Gastroesophageal sphincter (tissue), 4 donors: ENCODE measurements around a stretch of chr1.

DNA sequence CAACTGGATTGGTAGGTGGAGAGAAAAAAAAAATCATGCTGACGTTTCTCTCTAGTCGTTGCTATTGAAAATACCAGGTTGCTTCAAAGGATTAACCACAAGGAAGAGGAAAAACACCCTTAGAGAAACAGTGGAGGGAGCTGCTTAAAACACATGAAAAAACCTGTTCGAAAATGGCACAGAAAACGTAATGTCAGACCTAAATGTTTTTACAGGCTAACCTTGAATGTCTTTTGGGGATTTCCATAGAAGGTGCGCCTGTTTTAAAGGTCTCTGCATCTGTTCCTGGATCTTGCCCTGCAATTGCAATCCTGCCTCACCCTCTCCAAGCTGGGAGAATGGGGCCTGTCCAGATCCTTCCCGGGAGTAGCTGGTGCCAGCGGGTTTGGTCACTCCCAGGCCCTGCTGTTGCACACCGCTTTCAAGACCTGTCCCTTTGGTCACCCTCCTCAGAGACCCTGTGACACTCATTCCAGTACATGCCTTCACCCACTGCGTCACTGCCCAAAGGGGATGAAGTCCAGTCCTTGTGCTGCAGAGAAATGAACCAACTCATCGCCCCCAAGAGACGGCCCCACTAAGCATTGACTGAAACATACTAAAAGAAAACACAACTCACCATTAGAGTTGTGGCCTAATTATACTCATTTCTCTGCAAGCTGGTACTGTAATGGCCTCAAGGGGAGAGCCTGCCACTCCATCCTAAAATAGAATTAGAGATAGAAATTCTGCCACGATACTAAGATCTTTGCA lies 1.8 kb upstream of the IRF2BP2 start:
- PRO-cap, result bidirectional peak, plus-strand start at position 94 of the sequence, minus-strand start outside the sequence; bidirectional peak, plus-strand start at position 322 of the sequence, minus-strand start at position 340 of the sequence
- RAMPAGE, long total RNA, 4 experiments, result no peak in any of the 4 experiments

- PRO-cap, result no peak
- RAMPAGE, long total RNA, 4 experiments, result no peak in any of the 4 experiments
Observed at GRCh38 chr1:234627409-234627976, 17.5 kb upstream of the IRF2BP2 start.

- PRO-cap, result no peak
- RAMPAGE, long total RNA, 4 experiments, result no peak in any of the 4 experiments
Observed at GRCh38 chr1:234658112-234658700, 48.2 kb upstream of the IRF2BP2 start.

GRCh38 chr1:234661139-234661663 lies 51.2 kb upstream of the IRF2BP2 start:
- PRO-cap, result no peak
- RAMPAGE, long total RNA, 4 experiments, result no peak in any of the 4 experiments

- PRO-cap, result no peak
- RAMPAGE, long total RNA, 4 experiments, result no peak in any of the 4 experiments
Observed at GRCh38 chr1:234670936-234671284, 60.9 kb upstream of the IRF2BP2 start.

GRCh38 chr1:234716322-234717529 lies 106.7 kb upstream of the IRF2BP2 start:
- PRO-cap, result bidirectional peak, plus-strand start at chr1:234716629, minus-strand start at chr1:234716482; bidirectional peak, plus-strand start at chr1:234717093, minus-strand start at chr1:234716919
- RAMPAGE, long total RNA, 4 experiments, result no peak in any of the 4 experiments

- PRO-cap, result no peak
- RAMPAGE, long total RNA, 4 experiments, result no peak in any of the 4 experiments
Observed at GRCh38 chr1:234719429-234720309, 109.7 kb upstream of the IRF2BP2 start.

- PRO-cap, result no peak
- RAMPAGE, long total RNA, 4 experiments, result no peak in any of the 4 experiments
Observed at GRCh38 chr1:234746642-234747086, 136.7 kb upstream of the IRF2BP2 start.

DNA sequence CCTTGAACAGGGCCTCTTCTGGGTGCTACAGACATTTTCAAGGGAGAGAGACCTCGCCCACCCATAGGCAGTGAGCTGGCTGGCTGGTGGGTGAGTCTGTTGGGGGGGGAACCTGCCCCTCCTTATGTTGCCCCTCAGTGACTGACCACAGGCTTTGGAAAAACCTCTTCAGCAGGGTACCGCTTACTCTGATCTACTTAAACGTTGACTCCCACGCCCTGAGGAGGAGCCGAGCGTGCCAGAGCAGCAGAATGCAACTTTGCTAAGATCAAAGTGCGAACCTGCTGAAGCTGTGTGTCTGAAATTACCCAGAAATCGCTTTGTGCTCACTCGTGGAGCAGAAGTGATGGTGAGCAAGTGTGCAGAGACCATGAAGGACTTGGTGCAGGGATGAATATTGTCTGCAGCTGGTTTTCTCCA lies 158.7 kb upstream of the IRF2BP2 start:
- PRO-cap, result no peak
- RAMPAGE, long total RNA, 4 experiments, result no peak in any of the 4 experiments

DNA sequence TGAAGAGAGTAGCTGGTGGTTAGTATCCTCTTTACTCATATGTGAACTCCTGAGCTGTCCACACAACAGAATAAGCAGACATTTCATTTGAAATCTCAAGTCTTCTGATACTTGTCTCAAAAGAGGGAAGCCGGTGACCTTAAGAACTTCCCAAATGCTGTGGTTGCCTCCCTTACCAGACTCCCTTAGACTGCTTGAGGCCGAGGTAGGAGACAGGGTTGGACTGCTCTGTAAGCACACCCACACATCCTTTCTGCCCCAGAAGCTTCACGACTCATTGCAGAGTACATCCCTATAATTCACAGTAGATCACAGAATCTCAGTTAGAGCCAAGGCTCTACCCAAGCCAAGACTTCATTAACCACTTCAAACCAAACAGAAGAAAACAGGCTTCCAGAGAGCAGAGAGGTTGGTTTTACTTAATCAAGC lies 244.2 kb upstream of the IRF2BP2 start:
- PRO-cap, result no peak
- RAMPAGE, long total RNA, 4 experiments, result no peak in any of the 4 experiments

DNA sequence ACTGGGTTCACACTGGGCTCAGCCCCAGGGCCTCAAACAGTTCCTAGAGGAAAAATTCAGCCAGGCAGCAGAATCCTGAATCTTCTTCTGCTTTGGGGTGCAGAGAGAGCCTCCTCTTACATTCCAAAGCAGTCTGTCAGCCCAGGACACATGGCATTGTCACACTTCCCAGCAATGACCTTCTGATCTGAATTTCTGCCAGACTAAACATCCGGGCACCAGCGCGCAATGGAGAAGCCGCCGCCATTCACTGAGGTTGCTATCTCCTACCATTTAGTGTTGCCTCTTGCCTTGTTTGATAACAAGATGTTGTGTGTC lies 229.2 kb downstream of the TOMM20 start:
- PRO-cap, result no peak
- RAMPAGE, long total RNA, 4 experiments, result no peak in any of the 4 experiments

GRCh38 chr1:234911549-234912206 lies 217.0 kb downstream of the TOMM20 start:
- PRO-cap, result no peak
- RAMPAGE, long total RNA, 4 experiments, result no peak in any of the 4 experiments

DNA sequence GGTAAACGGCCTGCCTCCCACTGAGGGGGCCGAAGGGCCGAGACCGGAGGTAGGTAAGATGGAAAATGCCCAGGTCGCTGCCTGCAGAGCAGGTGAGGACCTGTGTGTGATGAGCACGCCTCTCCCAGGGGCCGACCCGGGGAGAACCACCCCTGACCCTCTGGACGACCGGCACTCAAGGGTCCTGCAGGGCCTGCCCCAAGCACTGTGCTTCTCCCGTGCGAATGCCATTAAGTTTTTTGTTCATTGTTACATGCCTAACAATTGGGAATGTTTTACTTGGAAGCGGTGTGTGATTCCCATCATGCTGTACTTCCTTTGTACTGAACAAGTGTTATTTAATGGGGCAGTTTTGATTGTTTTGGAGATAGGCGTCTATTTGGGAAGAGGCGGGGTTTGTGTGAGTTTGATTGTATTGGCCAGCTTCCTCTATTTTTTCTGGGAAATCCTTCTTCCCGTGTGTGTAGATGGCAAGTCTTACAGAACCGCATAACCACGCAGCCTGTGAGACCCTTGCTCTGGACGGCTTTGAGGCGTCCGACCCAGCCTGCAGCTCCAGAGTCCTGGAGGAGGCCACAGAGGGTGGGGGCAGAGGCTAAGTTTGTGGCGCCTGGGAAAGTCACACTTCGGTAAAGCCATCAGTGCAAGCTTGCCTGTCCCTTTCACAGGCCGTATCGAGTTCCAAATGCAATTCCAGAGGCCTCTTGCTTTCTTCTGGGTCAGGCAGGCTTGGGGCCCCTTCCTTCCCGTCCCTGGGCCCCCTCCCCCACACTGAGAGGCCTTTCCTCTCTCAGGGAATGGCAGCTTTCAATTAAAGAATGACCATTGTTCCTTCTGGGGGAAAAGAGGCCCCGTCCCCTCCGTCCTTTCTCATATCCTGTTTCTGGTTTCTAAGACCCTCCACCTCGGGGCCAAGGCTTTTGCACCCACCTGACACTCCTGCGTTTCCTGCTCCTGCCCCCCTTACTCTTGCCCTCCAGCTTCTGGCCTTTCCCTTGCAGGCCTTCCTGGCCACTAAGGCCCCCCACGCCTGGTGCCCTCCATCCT lies 210.3 kb downstream of the TOMM20 start:
- PRO-cap, result bidirectional peak, plus-strand start at position 482 of the sequence, minus-strand start at position 226 of the sequence; unidirectional peak, minus-strand start at position 686 of the sequence
- RAMPAGE, long total RNA, 4 experiments, result no peak in any of the 4 experiments

- PRO-cap, result unidirectional peak, plus-strand start at chr1:234933757
- RAMPAGE, long total RNA, 4 experiments, result no peak in any of the 4 experiments
Observed at GRCh38 chr1:234933463-234934077, 195.1 kb downstream of the TOMM20 start.

DNA sequence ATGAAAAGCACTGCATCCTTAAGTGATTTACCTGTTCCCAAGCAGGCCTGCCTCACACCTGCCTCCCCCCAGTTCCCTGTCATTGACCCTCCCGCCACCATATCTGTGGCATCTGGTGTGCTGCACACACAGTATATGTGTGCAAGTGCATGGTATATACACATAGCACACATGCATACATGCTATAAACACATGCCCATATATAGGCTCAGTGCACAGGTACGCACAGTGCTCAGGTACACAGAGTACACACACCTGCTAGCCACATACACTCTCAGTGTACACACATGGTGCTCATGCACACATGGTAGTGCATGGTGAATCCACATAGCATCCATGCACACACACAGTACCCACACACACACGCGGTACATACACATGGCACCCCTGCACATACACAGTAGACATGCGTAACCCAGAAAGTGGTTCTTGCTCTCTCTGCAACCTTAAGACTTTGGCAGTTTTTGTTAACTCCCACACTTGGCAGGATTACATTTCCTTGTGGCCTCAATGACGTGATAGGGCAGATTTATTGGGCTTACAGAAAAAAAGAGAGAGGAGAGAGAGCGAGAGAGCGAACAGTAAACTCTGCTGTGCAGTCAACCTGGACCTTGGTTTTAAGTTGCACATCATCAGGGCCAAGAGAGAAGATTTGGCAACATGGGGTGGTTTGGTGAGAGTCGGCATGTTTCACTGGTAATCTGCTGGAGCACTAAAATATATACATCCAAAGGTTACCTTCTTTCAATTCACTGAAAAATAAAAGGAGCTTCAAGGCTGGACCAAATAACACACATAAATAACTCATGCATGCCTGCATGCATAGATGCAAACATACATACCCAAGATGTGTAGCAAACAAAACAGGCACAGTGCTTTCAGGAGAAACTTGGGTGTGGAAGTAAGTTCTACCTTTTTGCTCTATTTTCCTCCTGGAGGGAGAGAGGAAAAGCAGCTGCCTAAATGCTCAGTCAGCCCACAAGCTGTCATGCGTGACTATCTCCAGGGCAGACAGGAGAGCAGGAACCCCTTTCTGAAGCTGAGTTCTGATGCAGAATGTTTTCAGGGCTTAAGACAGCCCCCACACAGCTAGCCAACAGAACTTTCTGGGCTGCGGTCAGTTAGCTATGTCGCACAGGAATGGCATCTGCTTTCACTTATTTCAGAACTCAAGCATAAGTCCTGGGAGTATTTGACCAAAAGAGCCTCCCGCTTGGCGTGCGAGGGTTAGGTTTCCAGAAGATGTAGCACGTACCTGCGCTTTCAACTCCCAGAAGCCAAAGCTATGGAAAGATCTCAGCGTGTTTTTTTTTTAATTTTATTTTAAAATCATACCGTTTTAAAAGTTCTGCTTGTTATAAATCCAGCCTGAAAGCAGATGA lies 166.4 kb downstream of the TOMM20 start:
- PRO-cap, result unidirectional peak, plus-strand start at position 1,096 of the sequence; bidirectional peak, plus-strand start at position 1,199 of the sequence, minus-strand start at position 1,142 of the sequence
- RAMPAGE, long total RNA, 4 experiments, result no peak in any of the 4 experiments

GRCh38 chr1:235063137-235063634 lies 65.5 kb downstream of the TOMM20 start:
- PRO-cap, result no peak
- RAMPAGE, long total RNA, 4 experiments, result no peak in any of the 4 experiments

DNA sequence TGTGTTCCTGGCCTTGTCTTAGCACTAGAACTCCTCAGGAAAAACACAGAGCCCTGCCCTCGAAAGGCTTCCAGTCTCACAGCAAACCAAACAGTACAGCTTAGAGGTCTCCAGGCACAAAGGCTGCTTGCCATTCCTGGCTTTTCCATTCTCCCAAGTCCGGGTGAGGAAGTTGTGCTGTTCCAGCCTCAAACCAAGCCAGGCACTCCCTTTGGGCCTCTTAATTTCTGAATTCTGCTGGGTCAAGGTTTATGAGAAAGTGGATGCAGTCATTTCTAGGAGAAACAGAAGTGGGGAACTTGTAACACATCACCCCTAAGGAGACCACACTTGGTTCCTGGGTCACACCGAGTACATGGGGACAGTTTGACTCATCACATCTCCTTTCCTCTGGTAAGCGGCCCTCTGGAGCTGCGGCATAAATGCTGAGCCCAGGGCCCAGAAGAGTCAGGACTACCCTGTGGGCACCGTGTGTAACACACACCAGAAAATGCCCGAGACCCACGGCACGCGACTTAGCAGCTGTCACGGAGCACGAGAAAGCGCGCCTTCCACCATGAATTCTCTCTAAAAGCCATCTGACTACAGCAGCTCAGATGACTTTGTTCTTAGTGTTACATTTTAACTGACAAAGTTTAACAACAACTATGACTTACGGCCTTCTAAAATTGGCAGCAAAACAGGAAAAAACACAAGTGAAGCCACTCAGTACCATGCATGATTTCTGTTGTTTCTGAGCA lies 51.1 kb downstream of the TOMM20 start:
- PRO-cap, result no peak
- RAMPAGE, long total RNA, 4 experiments, result no peak in any of the 4 experiments

DNA sequence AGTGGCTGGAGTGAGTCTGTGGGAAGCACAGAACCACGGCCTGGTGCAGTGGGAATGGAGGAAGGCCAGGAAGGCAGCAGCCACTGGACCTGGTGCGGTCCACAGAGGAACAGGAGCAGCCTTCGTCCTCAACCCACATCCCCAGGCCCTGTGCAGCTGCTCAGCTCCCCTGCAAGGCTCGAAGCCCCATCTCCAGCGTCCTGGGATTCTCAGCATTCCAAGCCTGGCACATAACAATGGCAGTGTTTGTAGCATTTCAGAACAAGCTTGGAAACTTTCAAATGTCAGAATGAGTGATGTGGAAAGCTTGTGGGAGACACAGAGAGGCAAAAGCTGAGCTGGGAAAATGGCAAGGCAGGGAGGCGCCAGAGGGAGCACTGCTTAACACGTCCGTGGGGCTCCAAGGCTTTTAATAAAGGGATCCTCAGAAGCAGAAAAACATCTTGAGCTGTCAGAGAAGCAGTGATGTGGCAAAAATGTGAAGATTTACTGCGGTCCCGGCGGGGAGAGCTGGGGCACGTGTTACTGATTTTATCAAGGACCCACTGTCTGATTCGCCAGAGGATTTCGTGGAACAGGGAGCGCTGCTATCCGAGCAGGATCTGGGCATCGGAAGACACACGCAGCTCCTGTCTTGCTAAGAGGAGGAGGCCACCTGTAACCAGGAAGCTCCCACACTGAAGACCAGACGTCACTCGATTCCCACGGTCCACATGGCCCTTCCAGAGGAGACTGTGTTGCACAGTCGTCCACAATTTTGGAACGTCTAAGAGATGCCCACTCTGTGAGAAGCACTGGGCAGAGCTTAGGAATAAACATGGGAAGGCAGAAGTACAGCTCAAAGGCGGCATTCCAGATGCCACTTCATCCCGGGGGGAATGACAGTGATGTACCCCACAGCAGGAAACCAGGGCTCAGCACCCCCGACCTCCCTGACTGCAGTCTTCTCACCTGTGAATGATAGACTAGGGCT lies 38.0 kb downstream of the TOMM20 start:
- PRO-cap, result bidirectional peak, plus-strand start at position 329 of the sequence, minus-strand start at position 152 of the sequence; bidirectional peak, plus-strand start at position 560 of the sequence, minus-strand start at position 413 of the sequence
- RAMPAGE, long total RNA, 4 experiments, result no peak in any of the 4 experiments

- PRO-cap, result no peak
- RAMPAGE, long total RNA, 4 experiments, result no peak in any of the 4 experiments
Observed at GRCh38 chr1:235274986-235275553, 52.9 kb downstream of the ARID4B start.

DNA sequence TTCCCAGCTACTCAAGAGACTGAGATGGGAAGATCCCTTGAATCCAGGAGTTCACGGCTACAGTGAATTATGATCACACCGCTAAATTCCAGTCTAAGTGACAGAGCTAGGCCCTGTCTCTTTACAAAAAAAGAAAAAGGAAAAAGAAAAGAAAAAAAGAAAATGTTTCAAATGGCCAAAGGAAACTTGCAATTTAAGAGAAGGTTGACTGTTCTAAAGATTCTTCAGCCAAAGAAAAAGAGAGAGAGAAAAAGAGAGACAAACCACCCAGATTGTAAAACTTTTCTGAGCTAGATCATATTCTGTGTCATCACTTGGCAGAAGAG lies 20.7 kb downstream of the ARID4B start:
- PRO-cap, result no peak
- RAMPAGE, long total RNA, 4 experiments, result no peak in any of the 4 experiments